Melanocyte of skin (primary cell): ENCODE data around the gene MAMDC4.

DNA sequence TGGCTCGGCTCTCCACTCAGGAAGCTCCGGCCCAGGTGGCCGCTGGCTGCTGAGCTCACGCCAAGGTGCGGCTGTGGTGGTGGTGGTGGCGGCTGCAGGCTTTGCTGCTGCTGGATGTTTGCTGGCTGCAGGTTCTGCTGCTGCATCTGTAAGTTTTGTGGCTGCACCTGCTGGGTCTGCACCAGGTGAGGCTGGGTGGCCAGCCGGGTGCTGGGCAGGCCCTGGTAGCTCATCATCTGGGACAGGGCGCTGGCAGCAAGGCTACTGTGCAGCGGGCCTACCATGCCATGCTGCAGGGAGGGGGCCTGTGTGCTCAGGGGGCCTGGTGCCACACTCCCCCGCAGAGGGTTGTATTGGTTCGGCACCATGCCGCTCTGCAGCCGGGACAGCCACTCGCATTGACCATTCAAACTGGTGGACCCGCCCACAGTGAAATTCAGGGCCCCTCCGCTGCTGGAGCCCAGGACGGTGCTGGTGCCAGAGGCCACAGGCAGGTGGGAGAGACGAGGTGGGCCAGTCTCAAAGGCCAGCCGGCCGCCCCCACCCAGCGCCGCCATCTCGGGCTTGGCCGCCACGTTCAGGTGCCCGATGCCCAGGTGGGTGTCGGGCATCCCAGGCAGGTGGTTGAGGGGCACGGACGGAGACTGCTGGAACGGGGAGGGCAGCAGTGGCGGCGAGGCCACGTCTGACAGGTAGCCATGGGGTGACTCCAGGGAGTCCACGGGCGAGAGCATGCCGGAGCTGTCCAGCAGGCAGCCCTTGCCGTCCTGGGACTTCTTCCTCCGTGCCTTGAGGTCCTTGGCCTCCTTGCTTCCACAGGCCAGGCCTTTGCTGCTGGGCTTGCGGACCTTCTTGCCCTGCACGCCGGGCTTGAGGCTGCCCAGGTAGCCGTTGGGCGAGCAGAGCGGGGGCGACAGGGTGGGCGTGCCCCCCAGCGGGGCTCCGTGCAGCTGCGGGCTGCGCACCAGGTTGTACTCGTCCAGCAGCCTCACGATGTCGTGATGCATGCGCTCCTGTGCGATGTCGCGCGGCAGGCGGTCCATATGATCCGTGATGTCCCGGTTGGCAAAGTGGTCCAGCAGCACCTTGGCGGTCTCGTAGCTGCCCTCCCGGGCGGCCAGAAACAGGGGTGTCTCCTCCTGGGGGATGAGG is 14.0 kb upstream of the SEC16A start:
- CAGE, long polyA plus RNA, 2 experiments, result no peak in any of the 2 experiments

DNA sequence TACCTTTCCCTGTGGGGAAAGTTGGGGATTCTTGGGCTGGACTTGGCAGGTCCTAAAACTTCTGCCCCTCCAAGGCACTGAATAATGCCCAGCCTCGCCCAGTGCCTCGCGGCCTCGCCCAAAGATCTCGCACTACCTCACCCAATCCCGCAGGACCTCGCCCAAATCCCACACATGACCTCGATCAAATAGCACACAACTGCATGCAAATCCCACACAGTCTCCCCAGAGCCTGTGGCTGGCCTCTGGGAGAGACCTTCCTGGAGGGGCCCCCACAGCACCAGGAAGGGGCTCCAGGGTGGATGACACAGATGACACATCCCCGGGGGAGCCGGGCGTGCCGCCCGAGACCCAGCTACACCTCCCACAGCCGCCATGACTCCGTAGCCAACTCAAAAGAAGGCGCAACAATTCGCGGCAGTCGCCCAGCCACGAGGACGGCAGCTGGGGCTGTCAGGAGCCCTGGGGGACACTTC is 13.6 kb downstream of the NOTCH1 start:
- CAGE, long polyA plus RNA, 2 experiments, result no peak in any of the 2 experiments

- CAGE, long polyA plus RNA, 2 experiments, result no peak in any of the 2 experiments
Measured at GRCh38 chr9:136540089-136540815, 5.6 kb downstream of the NOTCH1 start.

DNA sequence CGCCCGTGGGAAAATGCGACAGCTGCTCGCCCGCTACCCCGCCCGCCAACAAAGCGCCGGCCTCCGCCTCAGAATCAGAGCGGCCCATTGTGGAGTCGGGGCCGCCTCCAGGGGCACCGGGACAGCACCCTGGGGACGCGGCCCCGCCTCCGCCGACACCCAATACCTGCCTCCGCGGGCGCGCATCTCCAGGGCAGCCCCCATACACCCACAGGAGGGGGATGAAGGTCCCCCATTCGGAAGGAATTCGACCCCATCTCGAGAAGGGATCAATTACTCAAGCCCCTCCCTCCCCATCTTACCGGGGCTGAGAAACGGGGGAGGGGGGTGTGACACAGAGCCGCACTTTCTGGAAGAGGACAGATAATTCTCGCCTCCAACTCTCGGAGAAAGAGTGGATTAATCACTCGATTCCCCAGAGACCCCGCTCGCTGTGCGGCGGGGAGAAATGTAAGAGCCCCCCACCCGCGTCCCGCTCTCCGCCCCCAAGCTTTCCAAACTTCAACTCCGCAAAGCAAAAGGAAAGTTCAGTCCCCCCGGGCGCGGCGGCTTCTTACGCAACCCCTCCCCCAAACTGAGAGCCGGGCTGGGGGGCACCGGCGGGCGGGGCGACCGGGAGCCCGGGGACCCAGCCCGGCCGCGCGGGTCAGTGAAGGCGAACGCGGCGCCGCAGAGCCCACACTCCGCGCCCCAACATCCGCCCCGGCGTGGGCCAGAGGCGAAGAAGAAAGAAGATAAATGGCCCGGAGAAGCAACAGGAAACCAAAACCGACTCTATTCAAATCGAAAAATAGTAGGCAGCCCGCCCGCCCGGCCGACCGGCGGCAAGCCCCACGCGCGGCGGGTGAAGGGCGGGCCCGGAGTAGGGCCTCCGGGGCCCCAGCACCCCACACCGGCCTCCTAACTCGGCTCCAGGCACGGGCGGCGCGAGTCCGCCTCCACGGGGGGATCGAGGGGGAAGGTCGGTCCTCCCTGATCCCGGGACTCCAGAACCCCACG is 959 bp downstream of the NOTCH1 start:
- CAGE, long polyA plus RNA, 2 experiments, result no peak in any of the 2 experiments

GRCh38 chr9:136586982-136587651 is 41.3 kb upstream of the NOTCH1 start:
- CAGE, long polyA plus RNA, 2 experiments, result no peak in any of the 2 experiments

GRCh38 chr9:136610585-136611017 is 52.1 kb upstream of the EGFL7 start:
- CAGE, long polyA plus RNA, 2 experiments, result no peak in any of the 2 experiments

DNA sequence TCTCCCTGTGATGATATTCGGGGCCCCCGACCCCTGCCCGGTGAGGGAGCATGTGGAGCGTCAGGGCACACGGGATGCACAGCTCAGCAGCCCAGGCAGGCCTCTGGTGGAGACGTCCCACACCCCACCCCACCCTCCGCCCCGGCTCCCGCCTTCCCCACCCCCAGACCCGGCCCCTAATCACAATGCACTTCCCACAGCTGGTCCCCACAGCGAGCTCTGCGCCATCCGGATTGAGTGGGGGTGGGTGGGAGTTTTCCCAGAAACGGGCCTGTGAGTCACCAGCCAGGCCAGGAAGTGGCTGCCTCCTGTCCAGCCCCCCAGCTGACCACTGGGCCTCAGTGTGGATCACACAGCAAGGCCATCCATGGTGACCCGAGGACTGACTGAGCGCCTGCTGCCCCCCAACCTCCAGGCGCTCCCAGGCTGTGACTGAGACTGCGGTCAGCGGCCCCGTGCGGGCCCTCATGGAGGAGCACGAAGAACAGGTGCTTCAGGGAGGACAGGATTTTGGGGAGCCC is 48.4 kb upstream of the EGFL7 start:
- CAGE, long polyA plus RNA, 2 experiments, result no peak in any of the 2 experiments

- CAGE, long polyA plus RNA, 2 experiments, result no peak in any of the 2 experiments
Measured at GRCh38 chr9:136617662-136618386, 44.9 kb upstream of the EGFL7 start.

GRCh38 chr9:136624672-136625009 is 38.1 kb upstream of the EGFL7 start:
- CAGE, long polyA plus RNA, 2 experiments, result no peak in any of the 2 experiments

- CAGE, long polyA plus RNA, 2 experiments, result no peak in any of the 2 experiments
Measured at GRCh38 chr9:136625010-136625598, 37.6 kb upstream of the EGFL7 start.

- CAGE, long polyA plus RNA, 2 experiments, result no peak in any of the 2 experiments
Measured at GRCh38 chr9:136676861-136677615, 10.2 kb downstream of the AGPAT2 start.

GRCh38 chr9:136679132-136680058 is 7.9 kb downstream of the AGPAT2 start:
- CAGE, long polyA plus RNA, 2 experiments, result no peak in any of the 2 experiments

GRCh38 chr9:136690688-136691170 is 3.5 kb upstream of the AGPAT2 start:
- CAGE, long polyA plus RNA, 2 experiments, result no peak in any of the 2 experiments

DNA sequence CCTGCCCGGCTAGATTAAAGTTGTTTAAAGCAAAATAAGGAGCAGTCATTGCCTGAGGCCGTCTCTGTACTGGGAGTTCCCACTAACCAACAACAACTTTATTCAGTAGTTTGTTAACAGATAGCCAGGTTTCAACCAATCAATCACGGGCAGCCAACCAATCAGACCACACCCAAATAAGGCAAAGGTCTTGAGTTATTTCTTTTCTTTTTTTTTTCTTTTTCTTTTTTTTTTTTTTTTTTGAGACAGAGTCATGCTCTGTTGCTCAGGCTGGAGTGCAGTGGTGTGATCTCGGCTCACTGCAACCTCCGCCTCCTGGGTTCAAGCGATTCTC is 7.6 kb upstream of the DIPK1B start:
- CAGE, long polyA plus RNA, 2 experiments, result no peak in any of the 2 experiments

DNA sequence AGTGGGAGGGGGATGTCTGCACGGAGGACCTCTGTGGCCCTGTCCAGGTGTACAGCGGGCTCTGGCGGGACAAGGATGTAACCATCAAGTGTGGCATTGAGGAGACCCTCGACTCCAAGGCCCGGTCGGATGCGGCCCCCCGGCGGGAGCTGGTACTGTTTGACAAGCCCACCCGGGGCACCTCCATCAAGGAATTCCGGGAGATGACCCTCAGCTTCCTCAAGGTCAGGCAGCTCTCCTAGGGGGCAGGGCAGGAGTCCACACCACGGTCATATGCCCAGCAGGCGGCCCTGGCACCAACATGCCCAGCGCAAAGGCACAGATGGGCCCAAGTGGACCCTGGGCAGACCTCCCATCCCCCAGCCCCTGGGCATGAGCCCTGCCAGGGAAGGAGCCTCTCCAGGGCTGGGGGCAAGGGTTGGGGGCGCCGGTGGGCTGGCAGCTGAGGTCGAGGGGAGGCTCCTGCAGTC is 9.7 kb downstream of the DIPK1B start:
- CAGE, long polyA plus RNA, 2 experiments, result no peak in any of the 2 experiments

- CAGE, long polyA plus RNA, 2 experiments, result no peak in any of the 2 experiments
Measured at GRCh38 chr9:136773471-136774062, 9.2 kb upstream of the LCN15 start.

DNA sequence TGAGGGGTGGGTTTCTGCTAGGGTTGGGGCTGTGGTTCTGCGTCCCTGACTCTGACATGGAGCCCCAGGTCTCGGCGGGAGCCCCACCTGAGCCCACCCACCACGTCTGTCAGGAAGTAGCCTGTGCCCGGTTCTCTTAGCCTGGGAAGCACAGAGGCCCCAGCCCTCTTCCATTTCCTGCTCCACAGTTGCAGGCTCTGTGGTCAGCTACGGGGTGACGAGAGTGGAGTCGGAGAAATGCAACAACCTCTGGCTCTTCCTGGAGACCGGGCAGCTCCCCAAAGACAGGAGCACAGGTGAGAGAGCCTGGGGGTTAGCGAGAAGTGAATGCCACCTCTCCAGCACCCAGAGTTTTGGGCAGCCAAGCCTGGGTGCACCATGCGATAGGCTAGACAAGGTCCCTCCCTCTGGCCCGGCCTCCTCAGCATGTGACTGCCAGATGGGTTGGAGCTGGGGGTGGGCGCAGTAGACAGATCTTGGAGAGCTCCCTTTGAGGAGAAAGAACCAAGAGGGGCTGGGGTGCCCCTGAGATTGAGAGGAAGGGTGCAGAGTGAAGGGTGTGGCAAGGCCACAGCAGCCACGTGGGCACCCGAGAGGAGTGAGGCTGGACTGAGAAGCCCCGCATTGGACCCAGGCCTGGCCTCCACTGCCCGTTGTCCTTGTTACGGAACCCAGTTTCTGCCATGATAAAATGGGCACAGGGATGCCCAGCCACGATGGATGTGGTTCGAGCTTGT is 1.1 kb downstream of the TMEM141 start:
- CAGE, long polyA plus RNA, 2 experiments, result no peak in any of the 2 experiments

GRCh38 chr9:136801909-136802863 is 5.6 kb upstream of the RABL6 start:
- CAGE, long polyA plus RNA, 2 experiments, result no peak in any of the 2 experiments

- CAGE, long polyA plus RNA, 2 experiments, result no peak in any of the 2 experiments
Measured at GRCh38 chr9:136840053-136840530, 2.2 kb upstream of the AJM1 start.

GRCh38 chr9:136852283-136852543 is at the start of gene MAMDC4:
Gene MAMDC4, plus strand, starts transcription at chr9:136852346.
- CAGE, long polyA plus RNA, 2 experiments, result no peak in any of the 2 experiments